A172 (cell line): ENCODE measurements around the gene JAM2.

- RAMPAGE, long total RNA: no peak
Measured at GRCh38 chr21:16279530-16280041, 549.8 kb downstream of the USP25 start.

- RAMPAGE, long total RNA: no peak
Measured at GRCh38 chr21:16589996-16590487, 860.3 kb downstream of the USP25 start.

GRCh38 chr21:17492756-17493147, 20.1 kb upstream of the CXADR start:
- RAMPAGE, long total RNA: no peak

- RAMPAGE, long total RNA: no peak
Measured at GRCh38 chr21:17817924-17818530, 1.1 kb downstream of the C21orf91 start.

DNA sequence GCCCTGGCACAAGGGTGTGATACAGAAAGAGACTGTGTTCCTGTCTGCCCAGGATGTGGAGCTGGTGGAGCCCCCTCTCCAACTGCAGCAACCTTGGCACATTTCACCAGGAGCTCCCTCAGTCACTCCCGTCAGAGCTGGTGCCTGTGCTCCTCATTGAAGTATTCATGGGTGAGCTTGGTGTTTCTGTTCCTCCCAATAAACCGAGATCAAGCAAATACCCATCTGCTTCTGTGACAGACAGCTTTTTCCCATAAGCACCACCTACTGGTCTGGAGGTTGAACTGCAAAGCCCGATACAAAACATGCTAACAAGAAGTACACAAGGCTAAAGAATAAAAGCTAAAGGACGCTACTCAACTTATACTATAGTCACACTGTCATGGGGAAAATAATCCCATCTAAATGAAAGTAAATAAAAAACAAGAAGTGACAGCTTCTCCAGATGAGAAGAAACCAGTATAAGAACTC, 111.9 kb upstream of the C21orf91 start:
- RAMPAGE, long total RNA: no peak

DNA sequence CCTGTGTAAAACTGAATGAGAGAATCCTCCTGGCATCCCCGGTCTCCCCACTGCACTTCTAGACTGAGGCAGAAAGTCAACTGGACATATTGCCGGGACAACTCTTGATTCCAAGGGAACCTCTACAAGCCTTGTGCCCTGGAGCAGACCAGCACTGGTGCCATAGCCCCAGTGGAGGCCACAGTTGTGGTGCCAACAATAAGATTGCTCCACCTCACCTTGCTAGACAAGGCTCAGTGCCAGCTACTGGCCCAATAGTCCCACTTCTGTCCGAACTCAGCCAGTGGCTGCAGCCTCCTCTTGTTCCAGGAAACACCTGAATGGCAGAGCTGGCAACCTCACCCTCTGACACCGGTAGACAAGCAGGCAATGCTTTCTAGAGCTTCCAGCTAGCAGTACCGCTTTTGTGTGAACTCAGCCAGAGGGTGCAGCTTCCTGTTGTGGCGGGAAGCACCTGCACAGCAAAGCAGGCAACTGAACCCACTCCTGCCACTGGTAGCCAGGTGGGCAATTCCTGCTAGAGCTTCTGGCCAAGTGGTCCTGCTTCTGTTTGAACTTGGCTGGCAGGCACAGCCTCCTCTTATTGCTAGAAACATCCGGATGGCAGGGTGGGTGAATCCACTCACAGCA, 40.0 kb upstream of the TMPRSS15 start:
- RAMPAGE, long total RNA: no peak

DNA sequence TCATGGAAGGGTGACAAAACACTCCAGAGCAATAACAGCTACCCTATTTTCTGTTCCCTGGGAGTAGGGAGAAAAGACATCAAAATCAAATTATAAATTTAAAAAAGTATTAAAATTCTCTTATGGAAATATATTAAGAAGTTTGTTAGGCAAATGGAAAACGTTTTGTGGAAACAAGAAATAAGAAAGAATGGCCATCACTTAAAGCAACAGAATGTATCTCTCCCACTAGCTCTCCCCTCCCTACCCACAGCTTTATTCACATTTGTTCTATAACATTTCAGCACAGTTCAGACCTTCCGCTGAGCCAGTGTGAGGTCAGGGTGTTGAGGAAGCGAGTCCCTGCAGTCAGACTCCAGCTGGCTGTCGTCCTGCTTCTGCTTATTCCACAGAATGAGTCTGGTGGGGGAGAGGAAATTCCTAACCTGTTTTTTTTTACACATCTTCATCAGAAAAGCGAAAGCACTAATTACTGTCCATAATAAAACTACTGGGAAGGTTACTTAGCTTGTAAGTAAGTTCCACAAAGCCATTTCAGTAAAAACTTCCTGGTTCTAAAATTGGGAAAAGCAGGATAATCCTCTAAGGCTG, 39.1 kb downstream of the MRPL39 start:
- RAMPAGE, long total RNA: no peak

GRCh38 chr21:25639206-25640186, at the start of gene JAM2:
Gene JAM2, plus strand, starts transcription at chr21:25639258.
- RAMPAGE, long total RNA: no peak

DNA sequence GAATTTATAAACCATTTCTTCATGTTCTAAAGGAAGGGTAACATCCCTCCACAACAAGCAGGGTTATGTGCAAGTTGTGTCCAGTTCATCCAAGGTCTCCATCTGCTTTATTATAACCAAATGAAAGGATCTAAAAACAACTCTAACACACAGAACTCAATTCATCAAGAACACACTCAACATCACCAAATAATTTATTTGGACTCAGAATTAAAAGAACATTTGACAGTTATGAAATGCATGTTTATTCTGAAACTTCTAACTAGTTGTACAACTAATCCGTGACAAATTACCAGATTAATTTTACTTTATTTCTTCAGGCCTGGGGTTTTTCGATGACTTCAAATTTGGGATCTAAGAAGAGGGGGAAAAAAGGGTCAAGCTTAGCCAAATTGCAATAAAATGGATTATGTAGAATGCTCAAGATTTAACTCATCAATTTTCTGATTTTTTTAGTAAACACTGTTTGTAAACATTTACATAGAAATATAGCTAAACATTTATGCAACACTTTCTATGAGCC, 10.3 kb downstream of the ATP5PF start:
- RAMPAGE, long total RNA: no peak

- RAMPAGE, long total RNA: no peak
Measured at GRCh38 chr21:25830466-25830969, 95.7 kb downstream of the GABPA start.

- RAMPAGE, long total RNA: no peak
Measured at GRCh38 chr21:25879381-25879621, 144.5 kb downstream of the GABPA start.

DNA sequence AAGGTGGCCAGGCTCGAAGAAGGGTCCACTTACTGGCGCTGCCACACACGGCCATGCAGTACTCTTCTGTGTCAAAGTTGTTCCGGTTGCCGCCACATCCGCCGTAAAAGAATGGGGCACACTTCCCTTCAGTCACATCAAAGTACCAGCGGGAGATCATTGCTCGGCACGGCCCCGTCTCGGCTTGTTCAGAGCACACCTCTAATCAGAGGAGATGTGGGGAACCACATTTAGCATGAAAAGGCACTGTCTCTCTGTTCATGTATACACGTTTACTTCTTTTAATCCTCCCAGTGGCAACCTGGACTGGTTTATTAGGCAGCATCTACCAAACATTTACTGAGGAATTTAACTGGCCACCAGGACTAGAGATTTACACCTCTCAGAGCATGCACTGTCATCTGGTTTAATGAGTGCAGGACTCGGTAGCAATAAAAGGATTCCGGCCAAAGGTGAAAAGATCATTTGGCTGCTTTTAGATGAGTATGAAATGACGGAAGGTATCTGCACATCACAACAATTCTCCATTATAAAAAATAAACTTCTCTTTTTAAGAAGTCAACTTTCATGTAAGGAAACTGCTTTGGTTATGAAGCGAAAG, 170.5 kb downstream of the APP start:
- RAMPAGE, long total RNA: no peak

GRCh38 chr21:26089749-26090304, 80.7 kb downstream of the APP start:
- RAMPAGE, long total RNA: no peak

GRCh38 chr21:26801469-26802087, 43.6 kb downstream of the ADAMTS1 start:
- RAMPAGE, long total RNA: no peak

GRCh38 chr21:26834937-26835353, 10.3 kb downstream of the ADAMTS1 start:
- RAMPAGE, long total RNA: no peak

DNA sequence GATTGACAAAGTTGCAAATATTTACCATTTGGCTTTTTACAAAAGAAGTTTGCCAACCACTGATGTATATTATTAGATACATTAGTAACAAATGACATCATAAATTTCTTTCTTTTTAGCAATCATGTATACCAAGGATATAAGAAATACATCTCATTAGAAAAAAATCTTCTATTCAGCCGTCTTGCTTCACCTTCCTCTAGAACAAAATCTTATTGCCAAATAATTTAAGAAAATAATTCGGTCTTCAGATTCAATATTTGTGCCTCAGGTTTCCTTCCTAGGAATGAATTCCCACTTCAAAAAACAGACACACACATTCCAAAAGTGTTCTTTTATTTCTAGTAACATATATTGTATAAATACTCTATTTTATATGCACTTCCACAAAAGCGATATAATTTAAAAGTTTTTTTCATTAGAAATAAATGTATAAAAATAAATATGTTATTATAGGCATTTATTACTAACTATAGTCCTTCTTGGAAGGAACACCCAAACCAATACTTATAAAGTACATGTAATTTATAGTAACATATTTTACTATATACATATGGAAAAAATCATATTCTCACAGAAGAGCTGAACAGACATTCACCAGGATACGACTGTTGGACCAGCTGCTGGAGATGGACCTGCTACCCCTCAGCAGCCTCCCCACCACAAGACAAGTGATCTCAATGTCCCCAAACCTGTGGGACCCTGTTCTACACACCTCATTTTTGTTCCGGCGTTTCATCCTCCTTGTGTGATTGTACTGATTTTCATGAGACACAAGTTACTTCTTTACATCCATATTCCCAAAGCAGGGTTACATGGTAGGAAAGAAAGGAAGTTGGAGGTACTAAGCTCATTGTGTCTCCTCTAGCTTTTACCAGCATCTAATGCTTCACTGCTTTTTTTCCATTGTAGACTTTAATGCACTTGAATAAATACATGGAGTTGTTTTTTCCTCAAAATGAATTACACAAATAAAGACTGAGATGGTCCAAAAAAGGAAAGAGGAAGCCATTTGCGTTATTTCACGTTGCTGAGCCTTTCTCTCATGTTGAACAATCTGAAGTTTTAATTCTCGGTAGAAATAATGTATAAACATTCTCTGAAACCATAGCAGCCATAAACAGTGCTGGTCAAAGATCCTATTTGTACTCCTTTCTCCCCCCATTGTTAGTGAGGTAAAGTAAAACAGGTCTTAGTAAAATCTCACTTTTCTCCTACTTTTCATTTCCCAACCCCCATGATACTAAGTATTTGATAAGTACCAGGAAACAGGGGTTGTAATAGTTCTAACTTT, 8.8 kb downstream of the ADAMTS1 start:
- RAMPAGE, long total RNA: no peak

- RAMPAGE, long total RNA: no peak
Measured at GRCh38 chr21:26840821-26841284, 4.4 kb downstream of the ADAMTS1 start.

DNA sequence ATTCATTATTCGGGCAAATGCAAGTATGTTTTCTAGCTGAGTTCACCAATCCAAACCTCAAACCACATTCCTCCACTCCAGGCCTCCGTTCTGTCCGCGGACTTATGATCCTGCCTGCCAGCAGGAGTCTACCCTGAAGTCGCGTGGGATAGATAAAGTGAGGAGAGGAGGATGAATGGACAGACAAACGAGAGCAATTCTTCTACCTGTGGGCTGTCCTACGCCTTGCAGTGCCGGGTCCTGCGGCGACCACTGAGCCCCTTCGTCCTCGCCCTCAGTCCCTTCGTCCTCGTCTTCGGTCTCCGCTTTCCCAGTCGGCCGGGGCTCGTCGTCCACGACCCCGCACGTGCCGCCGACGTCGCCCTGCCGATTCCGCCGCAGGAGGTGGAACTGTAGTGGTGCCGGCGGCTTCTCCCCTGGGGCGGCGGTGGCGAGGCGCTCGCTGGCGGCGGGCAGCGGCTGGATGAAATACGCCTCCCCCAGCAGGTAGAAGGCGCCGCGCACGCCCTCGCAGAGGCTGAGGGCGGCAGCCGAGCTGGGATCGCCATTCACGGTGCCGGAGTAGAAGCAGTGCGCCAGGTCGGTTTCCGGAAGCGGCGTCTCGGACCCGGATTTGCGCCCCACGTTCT, 1.1 kb downstream of the ADAMTS1 start:
- RAMPAGE, long total RNA: no peak

DNA sequence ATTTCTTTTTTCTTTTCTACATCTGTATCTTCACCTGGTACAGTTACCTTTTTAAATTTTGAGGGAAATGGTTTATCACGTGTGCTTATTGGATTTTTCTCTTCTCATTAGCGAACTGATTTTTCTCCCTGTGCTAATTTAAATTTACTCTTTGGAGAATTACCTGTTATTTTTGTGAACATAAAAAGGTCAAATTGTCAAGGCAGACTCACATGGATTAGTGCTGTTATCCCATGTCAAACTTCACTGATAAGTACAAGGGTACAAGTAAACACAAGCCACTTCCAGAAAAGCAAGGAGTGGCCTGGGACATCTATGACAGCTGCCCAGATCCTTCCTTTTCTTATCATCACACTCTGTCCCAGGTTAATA, 793.8 kb downstream of the N6AMT1 start:
- RAMPAGE, long total RNA: no peak

- RAMPAGE, long total RNA: no peak
Measured at GRCh38 chr21:28770412-28771397, 114.5 kb downstream of the N6AMT1 start.